Tongue (tissue), 2 donors: Measurements from ENCODE around the genes PON2, PDK4, SLC25A13 and TECPR1.

GRCh38 chr7:94972865-94973592, 65.6 kb downstream of the PPP1R9A start:
- RAMPAGE, long total RNA = no peak

- RAMPAGE, long total RNA = no peak
Observed at GRCh38 chr7:95373326-95373767, 22.8 kb downstream of the PON3 start.

DNA sequence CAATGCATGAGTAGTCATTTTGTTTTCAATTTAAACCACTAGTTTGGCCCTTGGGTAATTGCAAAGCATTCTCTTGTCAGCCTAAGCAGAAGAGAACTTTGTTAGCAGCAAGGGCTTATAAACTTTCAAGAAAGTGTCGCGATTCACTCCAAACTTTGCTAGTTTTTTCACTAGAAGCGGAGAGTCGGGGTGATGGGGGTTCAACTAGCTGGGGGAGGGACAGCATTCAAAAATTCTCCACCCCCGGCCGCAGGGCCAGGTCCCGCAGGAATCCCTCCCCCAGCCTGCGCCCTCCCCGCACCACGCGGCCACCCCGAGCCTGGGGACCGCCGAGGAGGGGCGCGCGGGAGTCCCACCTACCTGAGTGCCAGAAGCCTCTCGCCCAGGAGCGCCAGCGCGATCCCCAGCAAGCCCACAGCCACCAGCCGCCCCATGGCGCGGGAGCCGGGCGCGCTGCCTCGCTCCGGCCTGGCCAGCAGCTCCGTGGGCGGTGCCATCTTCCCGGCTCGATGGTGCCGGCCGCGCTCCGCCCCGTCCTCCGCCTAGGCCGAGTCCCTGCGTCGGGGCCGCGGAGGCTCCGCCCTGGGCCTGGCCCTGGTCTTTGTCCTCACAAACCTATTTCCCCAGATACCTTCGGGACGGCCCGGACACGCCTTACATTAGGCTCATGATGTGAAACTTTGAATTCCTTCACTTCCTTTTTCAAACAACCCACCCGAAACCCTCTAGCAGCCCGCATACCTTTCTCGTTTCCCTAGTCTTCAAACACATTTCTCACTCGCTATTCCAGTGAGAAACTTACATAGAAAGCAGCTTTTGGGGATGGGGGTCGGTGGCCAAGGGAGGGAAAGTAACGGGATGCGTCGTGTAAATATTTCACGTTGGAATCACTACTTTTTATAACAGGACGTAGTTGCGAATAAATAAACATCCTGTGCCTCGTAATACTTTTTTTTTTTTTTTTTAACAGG, at the start of gene PON2:
Gene PON2, minus strand, starts transcription at position 511 of the 971 bp plus-strand sequence.
- RAMPAGE, long total RNA = start-site peak on the minus strand centred at position 478 of the sequence, 79 bp wide, 1,497 and 820 reads in 2 replicates

DNA sequence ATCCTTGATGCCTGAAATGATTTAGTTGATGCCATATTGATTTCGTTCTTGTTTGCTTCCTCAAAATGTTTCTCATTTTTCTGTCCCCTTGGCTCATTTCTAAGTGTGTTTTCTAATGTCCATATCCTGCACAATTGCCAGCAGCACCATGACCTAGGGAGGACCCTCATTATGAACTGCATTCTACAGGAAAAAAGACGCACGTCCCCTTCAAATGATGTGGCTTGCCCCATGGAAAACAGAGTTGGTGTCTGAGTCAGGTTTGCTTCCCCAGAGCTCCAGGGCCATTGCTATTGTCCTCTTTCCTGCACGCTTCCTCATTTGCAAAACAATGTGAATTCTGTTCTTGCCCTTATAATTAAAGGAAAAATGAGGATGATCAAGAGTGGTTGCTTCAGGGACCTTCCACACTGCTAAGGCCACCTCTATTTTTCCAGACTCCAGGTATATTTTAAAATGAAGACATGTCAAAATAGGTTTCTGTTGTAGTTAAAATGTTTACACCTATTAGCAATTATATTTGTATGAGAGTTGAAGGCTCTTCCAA, 14.7 kb upstream of the ASB4 start:
- RAMPAGE, long total RNA = no peak

GRCh38 chr7:95594171-95594719, 2.1 kb downstream of the PDK4 start:
- RAMPAGE, long total RNA = no peak

GRCh38 chr7:95595254-95595625, 1.1 kb downstream of the PDK4 start:
- RAMPAGE, long total RNA = no peak

DNA sequence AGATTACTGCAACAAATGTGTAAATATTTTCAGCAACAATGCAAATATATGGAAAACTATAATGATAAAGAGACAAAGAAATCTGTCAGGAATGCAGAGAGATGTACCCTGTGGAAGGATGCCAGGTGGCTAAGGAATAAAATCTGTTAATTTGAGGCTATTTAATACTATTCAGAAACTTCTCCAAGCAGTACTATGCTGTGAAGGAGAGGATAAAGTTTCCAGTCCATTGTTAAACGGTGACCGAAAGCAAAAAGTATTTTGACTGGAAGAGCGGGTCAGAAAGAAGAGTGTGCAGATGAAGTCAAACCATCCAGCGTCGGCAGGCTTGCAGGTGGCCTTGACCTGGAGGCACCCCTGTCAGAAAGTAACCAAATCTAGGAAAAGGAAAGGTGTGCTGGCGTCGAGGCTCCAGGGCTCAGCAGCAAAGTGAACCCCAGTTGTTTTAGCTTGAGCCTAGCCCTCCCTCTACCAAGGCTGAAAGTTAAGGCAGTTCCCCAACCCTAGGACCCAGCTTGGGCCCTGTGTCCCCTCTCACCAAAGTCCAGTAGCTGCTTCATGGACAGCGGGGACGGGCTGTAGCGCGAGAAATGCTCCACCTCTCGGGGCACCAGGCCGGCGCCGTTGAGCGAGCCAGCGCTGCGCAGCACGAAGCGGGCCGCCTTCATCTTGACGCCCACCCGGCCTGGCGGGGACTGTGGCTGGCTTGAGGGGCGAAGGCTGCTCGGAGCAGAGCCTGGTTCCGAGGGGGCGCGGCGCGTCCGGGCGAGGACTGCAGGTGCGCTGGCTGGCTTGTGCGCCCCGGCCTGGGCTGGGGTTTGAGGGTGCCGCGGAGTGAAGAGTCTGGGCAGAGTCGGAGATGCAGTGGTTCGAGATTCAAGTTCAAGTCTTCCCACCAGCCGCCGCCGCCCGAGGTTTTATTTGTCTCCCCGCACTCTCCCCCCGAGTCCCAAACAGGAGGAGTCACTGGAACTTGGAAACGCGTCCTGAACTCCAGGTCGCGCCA, at the start of gene PDK4:
Gene PDK4, minus strand, starts transcription at position 891 of the 1,006 bp plus-strand sequence.
- RAMPAGE, long total RNA = no peak

DNA sequence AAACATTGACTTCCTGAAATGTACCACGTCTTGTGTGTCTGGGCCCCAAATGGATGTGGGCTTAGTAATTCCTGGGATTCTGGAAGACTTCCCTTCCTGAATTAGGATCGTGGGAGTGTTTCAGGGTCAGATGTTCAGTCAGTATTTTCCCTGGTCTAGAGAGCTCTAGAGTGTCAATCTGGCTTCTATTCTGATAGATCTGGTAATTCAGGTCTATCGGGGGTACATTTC, 11.6 kb downstream of the DYNC1I1 start:
- RAMPAGE, long total RNA = no peak

DNA sequence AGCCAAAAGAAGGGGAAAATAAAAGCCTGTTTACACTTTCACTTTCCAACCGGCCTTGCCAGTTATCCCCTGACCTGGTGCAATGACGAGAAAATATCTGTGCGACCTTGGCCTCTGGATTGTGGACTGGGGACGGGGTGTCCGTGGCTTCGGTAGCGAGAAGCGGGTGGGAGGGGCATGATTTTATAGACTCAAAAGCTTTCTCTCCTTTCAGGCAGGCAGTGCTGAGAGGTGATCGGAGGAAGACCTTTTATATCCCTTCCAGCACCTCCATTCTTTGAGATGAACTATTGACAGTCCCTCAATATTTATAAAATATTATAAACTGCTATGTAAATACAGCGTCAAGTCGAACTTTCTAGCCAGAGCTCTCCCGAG, 144.7 kb downstream of the DYNC1I1 start:
- RAMPAGE, long total RNA = no peak

- RAMPAGE, long total RNA = no peak
Observed at GRCh38 chr7:96270636-96271282, 51.1 kb downstream of the SLC25A13 start.

GRCh38 chr7:96321605-96322569, at the start of gene SLC25A13:
Gene SLC25A13 (minus strand): TSS chr7:96322098.
- RAMPAGE, long total RNA = no peak

DNA sequence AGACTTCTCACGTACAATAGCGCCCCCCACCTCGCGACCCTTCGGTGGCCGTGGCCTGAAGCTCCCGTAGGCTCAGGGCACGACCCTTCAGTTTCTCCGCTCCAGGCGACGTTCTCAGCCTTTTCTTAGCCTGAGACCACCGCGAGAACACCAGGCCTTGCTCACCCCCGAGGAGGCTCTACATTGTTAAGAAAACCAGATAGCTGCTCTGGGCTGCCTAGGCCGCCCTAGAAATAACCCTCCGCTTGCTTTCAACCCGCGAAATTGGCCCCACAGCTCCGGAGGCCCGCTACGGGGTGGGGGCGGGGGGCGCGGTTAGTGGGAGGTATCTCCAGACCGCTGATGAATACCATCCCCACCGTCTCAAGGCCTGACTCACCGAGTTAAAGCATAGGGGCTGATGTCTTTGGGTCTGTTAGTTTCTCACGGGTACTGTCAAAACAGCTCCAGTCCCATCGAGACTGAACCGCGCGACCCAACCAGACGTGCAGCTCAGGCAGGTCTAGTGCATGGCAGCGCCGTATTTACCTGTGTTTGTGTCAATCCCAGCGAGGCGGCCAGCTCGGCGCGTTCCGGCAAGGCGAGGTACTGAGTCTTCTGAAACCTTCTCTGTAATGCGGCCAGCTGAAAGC, 2.9 kb downstream of the DLX5 start:
- RAMPAGE, long total RNA = no peak

- RAMPAGE, long total RNA = no peak
Observed at GRCh38 chr7:97022453-97023026, 2.1 kb downstream of the DLX5 start.

DNA sequence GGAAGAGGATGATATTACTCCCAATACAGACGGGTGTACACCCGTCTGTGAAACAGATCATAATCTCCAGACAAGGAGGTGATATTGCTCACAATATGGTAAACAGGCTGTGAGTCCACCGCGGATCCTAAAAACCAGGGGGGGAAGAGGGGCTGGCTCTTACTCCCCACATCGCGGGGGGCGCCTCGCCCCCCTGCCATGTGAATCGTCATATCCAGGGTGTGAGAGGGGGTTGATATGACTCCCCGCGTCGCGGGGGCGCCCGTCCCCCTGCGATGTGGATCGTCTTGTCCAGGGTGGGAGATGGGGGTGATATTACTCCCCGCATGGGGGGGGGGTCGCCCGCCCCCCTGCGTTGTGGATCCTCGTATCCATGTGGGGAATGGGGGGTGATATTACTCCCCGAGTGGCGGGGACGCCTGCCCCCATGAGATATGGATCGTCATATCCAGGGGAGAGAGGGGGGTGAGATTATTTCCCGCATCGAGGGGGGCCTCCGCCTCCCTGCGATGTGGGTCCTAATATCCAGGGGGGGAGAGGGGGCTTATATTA, 30.9 kb downstream of the OCM2 start:
- RAMPAGE, long total RNA = no peak

GRCh38 chr7:98251166-98252252, at the start of gene TECPR1:
Gene TECPR1 (minus strand): TSS chr7:98252232.
- RAMPAGE, long total RNA = no peak

GRCh38 chr7:98252253-98252776, 283 bp upstream of the TECPR1 start:
- RAMPAGE, long total RNA = no peak

DNA sequence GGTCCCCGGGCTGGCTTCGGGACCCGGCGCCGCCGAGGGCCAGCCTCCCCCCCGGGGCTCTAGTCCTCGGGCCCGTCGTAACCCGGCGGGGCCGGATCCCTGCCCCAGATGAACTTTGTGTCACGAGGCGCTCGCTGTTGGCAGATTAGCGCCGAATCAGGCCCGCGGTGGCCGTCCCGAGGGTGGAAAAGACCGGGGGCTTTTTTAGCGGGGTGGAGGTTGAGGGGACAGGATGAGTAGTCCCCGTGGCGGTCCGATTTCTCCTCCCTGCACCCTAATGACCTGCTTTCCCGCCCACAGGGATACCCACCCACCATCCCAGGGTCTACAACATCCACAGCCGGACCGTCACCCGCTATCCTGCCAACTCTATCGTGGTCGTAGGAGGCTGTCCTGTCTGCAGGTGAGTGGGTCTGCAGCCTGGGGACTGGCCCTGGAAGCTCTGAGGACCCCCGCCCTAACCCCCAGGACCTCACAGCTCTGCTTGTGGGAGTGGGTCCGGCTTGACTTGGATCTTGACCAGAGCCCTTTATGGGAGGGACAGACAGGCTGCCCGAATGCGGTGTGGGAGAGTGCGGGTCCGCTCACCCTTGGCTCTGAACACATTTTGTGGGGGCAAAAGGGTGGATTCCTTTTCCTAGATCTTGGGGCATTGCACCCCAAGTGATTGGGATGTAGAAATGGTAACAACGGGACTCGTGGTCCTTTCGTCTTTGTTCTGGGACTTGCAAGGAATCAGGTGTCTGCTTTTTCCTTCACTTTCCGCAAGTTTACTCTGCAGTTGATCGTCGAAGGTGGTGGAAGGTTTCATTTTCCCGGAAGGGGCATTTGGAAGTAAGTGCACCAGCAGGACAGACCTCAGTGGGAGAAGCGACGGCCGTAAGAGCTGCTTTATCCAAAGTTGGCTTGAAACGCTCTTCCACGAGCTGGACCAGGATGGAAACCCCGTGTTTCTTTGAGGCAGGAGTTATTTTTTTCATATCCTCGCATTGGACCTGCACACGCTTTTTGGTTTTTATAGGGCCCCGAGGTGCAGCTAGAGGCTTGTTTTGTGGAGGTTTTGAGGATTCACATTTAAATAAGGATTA, 909 bp downstream of the BRI3 start:
- RAMPAGE, long total RNA = no peak

- RAMPAGE, long total RNA = no peak
Observed at GRCh38 chr7:98287005-98288065, 5.8 kb downstream of the BRI3 start.

DNA sequence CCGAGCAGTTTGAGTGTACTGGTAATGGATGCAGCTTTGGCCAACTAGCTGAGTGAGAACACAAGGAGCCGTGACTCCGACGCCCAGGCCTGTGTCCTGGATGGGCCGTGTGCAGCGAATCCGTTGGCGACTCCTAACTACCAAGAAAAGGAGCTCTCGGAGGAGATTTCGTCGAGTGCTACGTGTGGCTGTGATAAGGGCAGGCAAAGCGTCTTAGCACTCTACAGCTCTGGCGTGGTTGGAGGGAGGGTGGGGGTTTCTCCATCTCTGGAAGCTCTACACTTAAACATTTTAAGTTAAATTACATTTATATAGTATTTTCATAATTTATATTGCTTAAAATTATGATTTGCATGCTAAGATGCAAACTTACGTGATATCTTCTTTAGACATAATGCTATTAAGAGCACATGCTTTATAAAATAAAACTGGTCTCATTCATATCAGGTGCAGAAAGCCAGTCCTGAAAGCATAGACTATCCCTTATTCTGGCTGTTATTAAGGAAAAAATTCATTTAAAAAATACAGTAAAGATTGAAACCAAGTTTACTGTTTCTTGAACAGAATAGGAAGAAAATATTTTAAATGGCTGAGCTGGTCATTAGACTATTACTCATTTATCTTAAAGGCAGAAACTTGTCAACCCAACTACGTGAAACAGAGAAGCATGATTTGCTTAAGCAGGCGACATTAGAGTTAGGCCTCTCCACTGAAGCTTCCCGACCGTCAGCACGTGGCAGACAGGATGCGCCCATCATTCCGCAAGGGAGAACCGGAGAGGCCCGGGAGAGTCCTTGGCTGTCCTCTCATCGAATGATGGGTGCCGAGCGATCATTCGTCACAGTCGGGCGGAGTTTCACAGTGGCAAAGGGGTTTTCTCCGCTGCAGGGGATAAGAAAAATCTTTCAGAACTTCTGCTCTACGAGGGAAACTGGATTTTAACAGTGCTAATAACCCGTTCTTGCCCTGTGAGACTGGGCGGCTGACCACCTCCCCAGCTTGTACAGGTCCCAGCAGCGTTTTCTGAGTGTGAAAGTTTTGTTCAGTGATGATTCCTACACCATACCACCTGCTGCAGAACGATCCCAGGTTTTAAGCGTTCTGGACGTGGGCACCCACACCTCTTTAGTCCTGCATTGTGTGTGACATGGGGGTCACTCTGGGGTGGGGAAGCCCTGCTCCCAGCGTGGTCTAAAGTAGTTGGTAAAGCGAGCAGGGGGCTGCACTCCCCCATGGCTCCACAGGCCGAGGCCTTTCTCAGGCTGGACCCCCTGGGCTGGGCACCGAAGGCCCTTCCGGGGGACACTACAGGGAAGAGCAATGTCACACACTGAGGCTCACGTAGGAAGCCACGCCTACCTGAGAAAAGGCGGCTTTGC, 11.7 kb downstream of the BRI3 start:
- RAMPAGE, long total RNA = no peak

- RAMPAGE, long total RNA = no peak
Observed at GRCh38 chr7:98295385-98296316, 14.2 kb downstream of the BRI3 start.